Skeletal muscle tissue (tissue), 7 donors: ENCODE measurements around the gene HELZ.

DNA sequence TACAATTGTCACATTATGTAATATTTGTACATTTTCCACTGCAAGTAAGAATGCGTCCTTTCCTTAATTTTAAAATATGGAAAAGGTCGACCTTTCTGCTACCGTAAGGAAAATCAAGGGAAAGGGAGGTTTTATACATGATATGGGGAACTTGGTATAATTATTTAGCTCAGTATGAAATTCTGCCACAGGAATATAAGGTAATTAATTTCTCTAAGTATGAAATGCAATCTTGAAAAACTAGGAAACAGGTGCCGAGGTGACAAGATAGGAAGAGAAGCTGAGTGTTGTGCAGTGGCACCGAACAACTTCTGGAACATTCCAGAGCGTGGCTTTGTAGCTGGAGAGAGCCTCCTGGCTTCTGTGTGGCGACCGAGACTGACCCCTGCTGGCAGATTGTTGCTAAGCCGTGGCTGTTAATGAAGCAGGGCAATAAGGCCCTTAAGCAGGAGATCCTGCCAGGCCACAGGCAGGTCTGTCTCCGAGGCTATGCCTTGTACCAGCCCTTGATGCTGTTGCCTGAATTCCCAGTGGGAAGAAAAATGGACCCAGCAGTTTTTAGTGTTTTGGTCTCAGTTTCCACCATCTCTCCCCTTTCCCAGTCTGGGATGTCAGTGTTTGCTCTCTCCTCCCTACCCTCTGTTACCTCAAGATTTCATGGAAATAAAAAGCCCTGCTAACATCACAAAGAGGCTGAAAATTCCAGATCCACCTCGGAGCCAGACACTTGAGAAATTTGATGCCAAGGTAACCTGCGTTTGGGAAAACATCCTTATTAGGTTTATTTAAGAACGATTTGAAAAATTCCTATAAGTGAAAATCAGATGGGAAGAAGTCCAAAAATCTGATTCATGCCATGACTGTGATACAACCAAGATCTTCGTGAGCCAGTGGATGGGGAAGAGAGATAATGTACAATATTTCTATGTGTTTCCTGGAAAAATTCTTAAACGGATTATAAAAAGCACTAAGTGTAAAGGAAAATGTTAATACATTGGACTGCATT lies 264.9 kb downstream of the PRKCA start:
- PRO-cap, 3 experiments: no peak in any of the 3 experiments
- RAMPAGE, long total RNA: no peak
- RRBS, 2 experiments: no CpG with 5 or more reads among the region's 15 CpGs

- PRO-cap, 3 experiments: no peak in any of the 3 experiments
- RAMPAGE, long total RNA: no peak
- RRBS, 2 experiments: no CpG with 5 or more reads among the region's 11 CpGs
These were observed 255.5 kb upstream of the CACNG5 start for GRCh38 chr17:66579391-66579908.

DNA sequence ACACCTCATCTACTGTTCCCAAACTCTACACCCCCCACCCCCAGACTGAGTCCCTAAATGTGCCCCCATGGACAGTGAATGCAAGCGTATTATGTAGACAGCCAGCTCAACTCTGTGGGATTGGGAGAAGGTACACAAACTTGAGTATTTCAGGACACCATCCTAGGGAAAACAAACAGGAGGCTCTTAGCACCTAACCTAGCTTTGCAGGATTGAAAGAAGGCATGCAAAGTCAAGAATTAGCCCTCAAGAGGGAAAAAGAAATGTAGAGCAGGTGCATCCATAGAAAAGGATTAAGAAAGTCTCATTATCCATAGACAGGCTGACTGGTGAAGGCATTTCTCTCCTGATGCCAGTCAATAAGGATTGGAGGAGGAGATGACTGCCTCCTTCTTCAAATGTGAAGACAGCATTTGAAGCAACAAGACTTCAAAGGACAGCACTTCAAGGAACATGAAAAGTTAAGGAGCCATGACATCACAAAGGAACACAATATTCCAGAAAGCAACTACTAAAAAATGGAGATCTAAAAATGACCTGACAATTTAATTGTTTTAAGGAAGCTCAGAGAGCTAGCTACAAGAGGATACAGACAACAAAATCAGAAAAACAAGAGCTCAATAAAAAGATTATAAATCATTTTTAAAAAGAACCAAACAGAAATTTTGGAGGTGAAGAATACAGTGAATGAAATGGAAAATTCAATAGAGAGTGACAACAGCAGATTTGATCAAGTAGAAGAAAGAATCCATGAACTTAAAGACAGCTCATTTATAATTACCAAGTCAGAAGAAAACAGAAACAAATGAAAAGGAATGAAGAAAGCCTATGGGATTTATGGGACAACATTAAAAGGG lies 136.9 kb upstream of the CACNG5 start:
- PRO-cap, 3 experiments: no peak in any of the 3 experiments
- RAMPAGE, long total RNA: no peak
- RRBS, 2 experiments: no CpG with 5 or more reads among the region's 1 CpG

DNA sequence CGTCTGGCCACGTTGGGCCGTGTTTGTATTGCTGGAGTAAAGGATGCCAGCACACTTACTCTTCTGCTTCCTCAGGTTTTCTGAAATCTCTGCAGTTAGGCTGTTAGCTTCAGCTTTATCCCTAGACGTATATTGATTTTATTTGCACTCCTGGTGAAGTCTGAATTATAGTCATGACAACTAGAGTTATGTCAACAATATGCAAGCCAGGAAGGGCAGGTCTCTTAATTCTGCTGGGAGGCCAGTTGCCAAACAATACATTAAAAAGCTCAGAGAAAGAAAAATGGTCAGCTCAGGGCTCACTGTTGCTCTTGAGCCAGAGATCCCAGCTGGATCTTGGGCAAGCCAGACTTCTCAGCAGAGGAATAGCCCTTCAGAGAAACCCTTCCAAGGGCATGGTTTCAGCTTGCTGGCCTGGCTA lies 110.2 kb upstream of the CACNG5 start:
- PRO-cap, 3 experiments: no peak in any of the 3 experiments
- RAMPAGE, long total RNA: no peak
- RRBS, 2 experiments: no CpG with 5 or more reads among the region's 4 CpGs

GRCh38 chr17:67019882-67020458 lies 24.4 kb upstream of the CACNG1 start:
- PRO-cap, 3 experiments: no peak in any of the 3 experiments
- RAMPAGE, long total RNA: no peak
- RRBS, 2 experiments: no CpG with 5 or more reads among the region's 15 CpGs

DNA sequence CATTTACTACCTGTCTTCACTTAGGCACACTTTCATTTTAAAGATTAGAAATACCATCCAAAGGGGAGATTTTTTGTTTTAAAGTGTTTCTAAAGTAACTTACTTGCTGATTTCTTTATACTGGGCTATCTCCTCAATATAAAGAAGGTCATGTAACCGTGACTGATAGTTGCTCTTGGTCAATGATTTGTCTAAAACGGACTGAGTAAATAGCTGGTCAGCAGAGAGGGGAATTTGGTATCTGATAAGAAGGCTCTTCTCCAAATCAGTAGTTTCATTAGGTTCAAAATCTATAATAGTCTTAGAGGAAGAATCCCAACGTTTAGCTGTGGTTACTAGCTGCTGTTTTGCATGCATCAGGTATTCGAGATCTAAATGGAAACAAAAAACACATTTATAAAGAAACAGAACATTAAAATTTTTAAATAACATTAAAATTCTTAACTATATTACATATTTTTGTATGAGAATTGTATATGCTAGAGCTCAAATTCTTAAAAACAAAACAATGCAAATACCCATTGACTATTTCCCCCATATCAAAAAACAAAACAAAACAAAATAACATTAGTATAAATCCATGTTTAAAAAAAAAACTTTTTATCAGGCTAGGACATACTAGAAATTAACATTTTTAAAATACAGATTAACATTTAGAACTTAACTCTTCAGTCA lies 66.3 kb downstream of the HELZ start:
- PRO-cap, 3 experiments: no peak in any of the 3 experiments
- RAMPAGE, long total RNA: no peak
- RRBS, 2 experiments: no CpG with 5 or more reads among the region's 4 CpGs

DNA sequence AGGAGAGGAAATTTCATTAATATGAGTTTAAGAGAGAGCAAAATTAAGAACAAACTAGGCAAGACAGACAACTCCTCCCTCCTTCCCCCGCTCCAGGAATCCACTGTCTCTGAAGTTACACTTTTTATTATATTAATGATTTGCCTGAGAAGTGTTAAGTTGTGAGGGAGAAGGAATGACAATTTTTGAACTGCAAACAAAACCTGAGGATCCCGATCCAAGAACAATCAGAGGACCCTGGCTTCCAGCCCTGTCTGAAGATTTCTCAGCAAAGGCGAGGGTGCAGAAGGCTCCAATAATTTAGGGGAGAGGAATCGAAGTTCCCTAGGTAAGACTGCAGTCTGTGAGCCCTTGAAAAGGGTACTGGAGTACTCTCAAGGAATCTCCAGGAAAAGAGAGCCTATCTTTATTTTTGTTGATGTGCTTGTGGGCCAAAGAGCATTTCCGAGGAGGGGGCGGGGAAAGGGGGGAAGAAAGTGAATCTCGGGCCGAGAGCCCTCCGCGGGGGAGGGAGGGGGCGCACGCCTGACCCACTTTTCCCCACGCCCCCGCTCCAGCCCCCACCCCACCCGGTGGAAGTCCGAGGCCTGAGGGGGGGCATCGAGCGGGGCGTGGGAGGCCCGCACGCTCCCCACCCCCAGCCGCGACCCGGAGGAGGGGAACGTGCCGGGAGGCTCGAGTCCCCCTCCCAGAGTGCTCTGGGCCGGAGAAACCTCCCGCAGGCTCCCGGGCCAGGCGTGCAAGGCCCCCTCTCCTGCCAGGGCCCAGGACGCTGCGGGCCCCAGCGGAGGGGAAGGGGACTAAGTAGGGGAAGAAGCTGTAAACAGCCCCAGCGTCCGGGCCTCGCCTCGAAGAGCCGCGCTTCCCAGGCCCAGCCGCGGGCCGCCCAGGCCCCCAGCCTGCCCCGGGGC lies 615 bp downstream of the HELZ start:
- PRO-cap, 3 experiments: peak in 1 of 3 experiments; most common plus-strand start position 691 of the sequence (in 1)
- RAMPAGE, long total RNA: no peak
- RRBS, 2 experiments: 2% methylated on average over 21 to 23 of the region's 44 CpGs

DNA sequence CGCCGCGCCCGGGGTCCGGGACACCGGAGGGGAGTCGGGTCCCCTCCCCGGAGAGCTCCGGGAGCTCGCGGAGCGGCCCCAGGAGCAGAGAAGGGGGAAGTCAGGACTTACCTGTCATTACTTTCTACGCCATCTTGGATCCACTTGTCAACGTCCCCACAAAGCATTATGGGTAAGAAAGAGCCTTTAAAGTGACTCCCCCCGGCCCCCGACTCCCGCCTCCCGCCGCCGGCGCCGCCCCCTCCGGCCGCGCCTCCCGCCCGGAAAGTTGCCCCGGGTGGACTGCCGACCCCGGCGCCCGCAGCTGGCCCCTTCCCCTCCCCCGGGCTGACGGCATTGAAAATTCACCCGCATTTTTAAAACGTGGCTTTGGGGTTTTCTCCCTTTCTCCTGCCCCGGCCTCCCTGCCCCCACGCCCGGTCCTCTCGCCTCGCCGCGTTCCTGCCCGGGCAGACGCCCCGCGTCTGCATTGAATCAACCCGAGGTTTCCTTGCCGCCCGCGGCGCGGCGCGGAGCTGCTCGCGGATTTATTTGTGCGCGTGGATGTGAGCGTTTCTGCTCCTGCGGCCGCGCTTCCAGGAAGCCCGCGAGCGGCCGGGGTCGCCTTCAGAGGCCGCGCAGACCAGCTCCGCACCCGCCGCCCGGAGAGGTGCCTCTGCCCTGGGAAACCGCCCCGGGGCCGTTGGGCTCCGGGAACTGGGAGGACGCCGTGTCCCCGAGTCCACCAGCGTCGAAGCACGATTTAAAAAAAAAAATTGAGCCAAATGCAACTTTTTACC lies at the start of gene HELZ:
HELZ (minus strand) TSS at position 160 of the 779 bp plus-strand sequence.
- PRO-cap, 3 experiments: peak in 3 of 3 experiments; most common plus-strand start position 218 of the sequence (in 2); most common minus-strand start position 146 of the sequence (in 2)
- RAMPAGE, long total RNA: start-site peak on the minus strand centred at position 144 of the sequence, 17 bp wide, 147 and 142 reads in 2 replicates
- RRBS, 2 experiments: 1 to 2% methylated on average over 17 to 21 of the region's 84 CpGs

GRCh38 chr17:67260106-67260994 lies 15.4 kb upstream of the HELZ start:
- PRO-cap, 3 experiments: no peak in any of the 3 experiments
- RAMPAGE, long total RNA: no peak
- RRBS, 2 experiments: no CpG with 5 or more reads among the region's 14 CpGs

DNA sequence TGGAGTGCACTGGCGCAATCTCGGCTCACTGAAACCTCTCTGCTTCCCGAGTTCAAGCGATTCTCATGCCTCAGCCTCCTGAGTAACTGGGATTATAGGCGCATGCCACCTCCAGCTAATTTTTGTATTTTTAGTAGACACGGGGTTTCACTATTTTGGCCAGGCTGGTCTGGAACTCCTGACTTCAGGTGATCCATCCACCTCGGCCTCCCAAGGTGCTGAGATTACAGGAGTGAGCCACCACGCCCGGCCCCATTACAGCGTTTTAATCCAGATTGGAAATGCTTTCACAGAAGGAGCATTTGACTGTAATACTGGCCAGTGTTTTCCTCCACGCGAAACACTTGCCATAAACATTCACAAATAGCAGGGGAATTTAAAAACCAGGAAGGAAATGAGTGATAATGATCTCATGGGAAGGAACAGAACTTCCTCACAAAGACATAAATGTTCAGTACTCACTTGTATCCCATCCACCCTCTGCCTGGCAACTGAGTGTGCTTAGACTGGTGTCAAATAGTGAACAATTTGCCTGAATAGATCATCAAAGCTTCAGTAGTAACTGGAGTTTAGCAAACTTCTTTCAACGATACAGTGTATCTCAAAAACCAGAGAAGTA lies 54.2 kb downstream of the PSMD12 start:
- PRO-cap, 3 experiments: no peak in any of the 3 experiments
- RAMPAGE, long total RNA: no peak
- RRBS, 2 experiments: no CpG with 5 or more reads among the region's 13 CpGs

DNA sequence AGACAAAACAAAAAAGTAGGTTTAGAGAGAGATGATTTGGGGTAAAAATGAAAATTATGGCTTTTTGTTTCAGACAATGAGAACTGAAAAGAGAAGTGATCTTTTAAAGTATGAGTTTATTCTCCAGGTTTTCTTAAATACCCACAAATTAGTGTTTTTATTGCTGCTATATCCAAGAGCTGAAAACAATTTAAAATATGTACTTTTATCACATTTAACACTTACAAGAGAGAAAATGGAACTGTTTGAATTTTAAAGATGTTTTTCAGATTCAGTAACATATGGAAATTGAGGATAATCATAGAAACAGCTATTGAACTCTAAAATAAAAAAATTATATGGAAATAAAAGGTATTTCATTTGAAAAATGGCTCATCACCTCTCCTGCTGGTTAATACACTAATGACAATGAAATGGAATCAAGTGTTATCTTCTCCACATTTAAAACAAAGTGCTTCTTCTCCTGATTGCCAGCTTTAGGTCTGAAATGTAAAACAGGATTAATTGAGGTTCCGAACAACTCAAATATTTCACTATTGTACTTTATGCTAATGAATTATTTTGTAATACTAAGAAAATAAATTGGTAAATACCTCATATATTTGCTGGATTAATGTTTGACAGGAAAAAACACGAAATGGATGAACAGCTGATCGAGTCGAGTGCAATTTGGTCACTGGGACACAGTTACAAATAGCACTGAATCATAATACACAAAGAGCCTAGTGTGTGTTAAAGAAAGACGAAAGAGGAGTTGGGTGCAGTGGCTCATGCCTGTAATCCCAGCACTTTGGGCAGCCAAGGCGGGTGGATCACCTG lies 28.3 kb downstream of the PSMD12 start:
- PRO-cap, 3 experiments: no peak in any of the 3 experiments
- RAMPAGE, long total RNA: no peak
- RRBS, 2 experiments: no CpG with 5 or more reads among the region's 6 CpGs

DNA sequence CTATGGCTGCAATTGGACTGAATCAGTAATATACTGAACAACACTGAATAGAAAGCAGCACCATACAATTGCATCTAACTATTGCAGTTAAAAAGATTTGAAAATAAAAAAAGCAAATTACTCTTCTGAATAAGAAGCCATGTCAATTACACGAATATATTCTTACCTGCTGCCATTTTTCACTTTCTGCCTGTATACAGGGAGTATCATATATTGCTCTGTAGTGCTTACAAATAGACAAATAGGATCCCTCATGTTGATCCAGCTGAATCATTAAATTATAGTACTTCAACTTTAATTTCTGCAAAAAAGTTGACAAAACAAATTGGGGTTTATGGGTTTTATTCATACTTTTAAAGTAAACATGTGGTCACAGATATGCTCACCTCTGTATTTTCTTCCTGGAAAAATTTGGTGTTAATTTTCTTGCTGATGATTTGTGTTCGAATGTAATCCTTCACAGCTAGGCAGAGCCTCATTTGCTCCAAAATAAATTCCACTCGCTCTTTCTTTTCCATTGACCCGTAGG lies 19.4 kb downstream of the PSMD12 start:
- PRO-cap, 3 experiments: no peak in any of the 3 experiments
- RAMPAGE, long total RNA: no peak
- RRBS, 2 experiments: no CpG with 5 or more reads among the region's 4 CpGs

DNA sequence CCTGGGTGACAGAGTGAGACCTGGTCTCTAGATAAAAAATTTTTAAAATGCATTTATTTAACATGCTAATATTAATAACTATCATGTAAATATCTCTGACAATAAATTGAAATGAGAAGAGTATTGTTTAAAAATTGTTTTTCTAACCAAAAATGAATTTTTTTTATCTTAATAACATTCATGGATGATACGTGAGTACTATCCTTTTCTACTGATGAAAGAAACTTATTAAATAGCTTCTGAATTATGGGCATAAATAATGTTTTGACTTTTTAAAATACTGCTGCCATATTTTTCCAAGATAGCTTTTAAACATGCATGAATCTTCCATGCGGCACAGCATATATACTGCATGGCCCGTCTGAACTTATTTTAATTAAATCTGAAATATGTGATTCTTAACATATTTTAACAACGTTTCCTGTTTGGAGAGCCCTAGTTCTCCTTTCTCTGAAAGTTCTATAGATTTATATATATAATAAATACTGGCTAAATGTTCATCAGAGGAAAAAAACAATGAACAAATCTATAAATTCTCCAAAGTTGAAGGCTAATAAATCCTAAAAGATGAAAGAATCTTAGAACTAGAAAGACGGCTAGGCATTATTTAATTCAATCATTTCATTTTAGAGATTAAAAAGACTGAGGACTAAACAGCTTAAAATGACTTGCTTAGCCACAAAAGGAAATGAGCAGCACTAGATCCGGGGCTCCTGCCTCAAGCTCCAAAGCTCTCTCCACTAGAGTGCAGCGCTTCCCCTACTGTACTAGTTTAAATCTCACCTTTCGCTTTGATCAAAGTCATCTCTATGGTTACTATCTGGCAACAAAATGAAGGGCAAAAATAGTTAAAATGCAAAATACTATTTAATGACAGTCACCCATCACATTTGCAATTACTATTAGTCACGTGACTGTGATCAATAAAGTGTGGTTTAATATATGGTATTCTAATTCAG lies 6.8 kb downstream of the PSMD12 start:
- PRO-cap, 3 experiments: no peak in any of the 3 experiments
- RAMPAGE, long total RNA: no peak
- RRBS, 2 experiments: no CpG with 5 or more reads among the region's 9 CpGs

GRCh38 chr17:67431667-67432069 lies 54.6 kb downstream of the PITPNC1 start:
- PRO-cap, 3 experiments: no peak in any of the 3 experiments
- RAMPAGE, long total RNA: no peak
- RRBS, 2 experiments: no CpG with 5 or more reads among the region's 3 CpGs

DNA sequence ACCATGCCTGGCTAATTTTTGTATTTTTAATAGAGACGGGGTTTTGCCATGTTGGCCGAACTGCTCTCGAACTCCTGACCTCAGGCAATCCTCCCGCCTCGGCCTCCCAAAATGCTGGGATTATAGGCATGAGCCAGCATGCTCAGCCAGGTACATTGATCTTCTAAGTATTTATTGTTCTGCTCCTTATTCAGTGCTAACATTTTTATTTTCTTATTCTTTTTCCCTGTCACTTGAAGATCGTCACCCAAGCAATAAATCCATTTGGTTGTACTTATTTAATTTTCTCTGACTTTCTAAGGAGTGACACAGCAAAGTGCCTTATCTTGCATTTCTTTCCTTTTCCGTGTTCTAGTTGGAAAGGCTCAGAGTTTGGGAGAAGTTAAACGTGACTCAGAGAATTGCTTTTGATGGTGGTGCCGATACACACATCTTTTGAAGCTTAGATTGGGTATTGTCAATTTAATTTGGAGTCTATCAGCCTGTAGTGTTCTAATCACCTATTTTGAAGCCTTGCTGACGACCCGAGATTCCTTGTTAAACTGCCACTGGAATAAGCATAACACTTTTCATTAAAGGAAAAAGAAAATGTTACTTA lies 71.9 kb downstream of the PITPNC1 start:
- PRO-cap, 3 experiments: no peak in any of the 3 experiments
- RAMPAGE, long total RNA: no peak
- RRBS, 2 experiments: no CpG with 5 or more reads among the region's 11 CpGs

GRCh38 chr17:67490985-67491497 lies 114.0 kb downstream of the PITPNC1 start:
- PRO-cap, 3 experiments: peak in 3 of 3 experiments; most common plus-strand start chr17:67491366 (in 1); most common minus-strand start chr17:67491149 (in 3)
- RAMPAGE, long total RNA: no peak
- RRBS, 2 experiments: 4 to 5% methylated on average over 6 of the region's 14 CpGs

DNA sequence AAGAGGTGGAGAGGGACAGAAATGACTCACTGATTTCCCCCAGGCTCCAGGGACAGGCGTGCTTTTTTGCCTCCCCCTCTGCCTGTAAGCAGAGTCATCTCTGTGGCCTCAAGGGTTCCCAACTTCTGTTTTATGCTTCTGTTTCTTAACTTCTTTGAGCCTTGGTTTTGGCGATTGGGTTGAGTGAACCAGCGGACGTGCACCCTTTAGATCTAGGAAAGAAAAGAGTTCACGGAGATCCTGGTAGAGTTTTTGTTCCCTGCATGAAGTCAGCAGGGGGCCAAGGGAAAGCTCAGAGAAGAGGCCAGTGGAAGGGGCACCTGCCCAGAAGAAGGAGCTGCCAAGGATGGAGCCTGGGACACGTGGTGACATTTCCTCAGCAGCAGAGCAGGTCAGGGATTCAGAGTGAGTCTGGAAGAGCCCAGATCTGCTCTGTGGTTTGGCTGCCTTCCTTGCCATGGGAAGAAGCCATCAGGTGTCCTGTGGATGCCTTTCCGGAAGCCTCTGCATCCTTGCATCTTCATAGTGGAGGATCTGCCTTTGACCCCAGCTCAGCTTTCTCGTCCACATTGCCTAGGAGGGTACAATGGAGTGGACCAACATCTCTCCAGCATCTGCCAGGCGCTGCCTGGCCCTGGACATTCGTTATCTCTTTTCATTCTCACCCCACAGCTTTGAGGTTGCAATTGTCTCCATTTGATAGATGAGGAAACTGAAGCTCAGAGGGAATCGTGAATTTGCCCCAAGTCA lies 147.6 kb upstream of the NOL11 start:
- PRO-cap, 3 experiments: no peak in any of the 3 experiments
- RAMPAGE, long total RNA: no peak
- RRBS, 2 experiments: no CpG with 5 or more reads among the region's 11 CpGs

DNA sequence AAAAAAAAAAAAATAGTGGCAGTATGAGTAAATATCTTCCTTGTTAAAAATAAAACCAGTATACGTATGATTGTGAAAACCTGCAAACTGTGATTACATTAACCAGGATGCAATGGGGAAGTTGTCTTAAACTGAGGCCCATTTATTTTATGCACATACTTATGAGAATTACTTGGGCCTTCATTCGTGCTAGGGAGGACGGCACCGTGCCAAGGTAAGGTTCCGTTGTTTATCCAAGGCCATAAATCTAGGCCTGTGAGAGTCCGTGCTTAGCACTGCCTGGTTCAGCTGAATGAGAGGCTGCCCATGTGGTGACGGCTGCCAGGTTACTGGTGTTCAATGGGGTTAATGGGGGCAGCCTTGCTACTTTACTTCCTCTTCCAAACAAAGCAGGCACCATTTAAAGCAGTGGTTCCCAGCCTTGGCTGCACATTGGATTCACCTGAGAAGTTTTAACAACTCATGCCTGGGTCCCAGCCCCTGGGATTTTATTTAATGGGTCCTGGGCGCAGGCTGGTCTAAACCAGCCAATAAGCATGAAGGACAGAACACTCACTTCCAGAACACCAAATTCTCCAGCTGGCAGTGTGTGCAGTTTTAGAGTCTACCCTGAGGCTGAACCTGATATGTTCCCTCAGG lies 135.0 kb upstream of the NOL11 start:
- PRO-cap, 3 experiments: no peak in any of the 3 experiments
- RAMPAGE, long total RNA: no peak
- RRBS, 2 experiments: no CpG with 5 or more reads among the region's 8 CpGs

DNA sequence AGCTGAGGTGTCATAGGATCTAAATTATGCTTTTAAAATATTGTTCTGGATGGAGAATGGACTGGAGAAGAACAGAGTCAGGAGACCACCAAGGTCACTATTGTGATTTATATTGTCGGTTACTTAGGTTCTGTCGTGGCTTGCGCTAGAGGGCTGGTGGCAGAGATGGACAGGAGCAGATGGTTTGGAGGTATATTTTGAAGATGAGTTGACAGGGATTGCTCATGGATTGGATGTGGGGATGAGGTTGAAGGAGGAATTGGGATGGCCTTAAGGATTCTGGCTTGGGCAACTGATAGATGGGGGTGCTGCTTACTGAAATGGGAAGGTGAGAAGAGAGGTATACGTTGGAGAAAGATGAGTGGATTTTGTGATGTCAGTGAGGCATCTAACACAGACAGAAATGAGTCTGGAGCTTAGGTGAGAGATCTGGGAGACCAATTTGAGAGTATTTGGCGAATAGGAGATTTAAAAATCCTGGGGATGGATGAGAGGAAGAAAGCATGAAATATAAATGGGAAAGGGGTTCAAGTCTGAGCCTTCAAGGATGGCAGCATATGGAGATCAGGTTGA lies 82.5 kb upstream of the NOL11 start:
- PRO-cap, 3 experiments: no peak in any of the 3 experiments
- RAMPAGE, long total RNA: no peak
- RRBS, 2 experiments: no CpG with 5 or more reads among the region's 5 CpGs

DNA sequence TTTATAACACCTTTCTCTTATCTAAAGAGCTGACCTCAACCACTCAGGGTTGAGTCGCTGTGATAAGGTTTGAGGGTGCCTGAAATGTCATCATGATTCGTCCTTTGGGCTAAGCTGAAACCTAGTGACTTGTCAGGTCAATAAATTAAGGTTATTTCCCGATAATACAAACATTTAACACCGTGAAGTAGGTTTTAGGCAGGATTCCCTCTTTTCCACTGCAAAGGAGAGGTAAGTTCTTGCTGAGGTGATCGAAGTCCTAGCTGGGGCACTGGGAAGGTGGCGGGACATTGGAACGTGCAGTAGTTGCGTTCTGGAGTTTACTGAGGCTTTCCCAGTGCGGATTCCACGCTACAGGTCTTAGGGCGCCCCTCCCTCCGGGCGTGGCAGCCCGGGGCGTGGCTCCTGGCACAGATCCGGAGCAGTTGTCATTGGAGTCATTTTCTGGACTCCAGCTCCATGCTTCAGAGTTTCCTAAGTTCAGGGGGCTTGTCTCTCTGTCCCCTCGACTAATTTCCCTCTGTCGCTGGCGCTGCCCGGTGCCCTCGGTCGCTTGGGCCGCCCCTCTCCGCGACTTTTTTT lies 725 bp upstream of the BPTF start:
- PRO-cap, 3 experiments: peak in 1 of 3 experiments; most common plus-strand start position 519 of the sequence (in 1)
- RAMPAGE, long total RNA: no peak
- RRBS, 2 experiments: 2% methylated on average over 4 of the region's 25 CpGs